Placental pericyte (primary cell): ENCODE results near the gene TPGS2.

- CAGE, long polyA plus RNA: no peak
These were observed 17.4 kb downstream of the INO80C start for GRCh38 chr18:35480034-35481020.

DNA sequence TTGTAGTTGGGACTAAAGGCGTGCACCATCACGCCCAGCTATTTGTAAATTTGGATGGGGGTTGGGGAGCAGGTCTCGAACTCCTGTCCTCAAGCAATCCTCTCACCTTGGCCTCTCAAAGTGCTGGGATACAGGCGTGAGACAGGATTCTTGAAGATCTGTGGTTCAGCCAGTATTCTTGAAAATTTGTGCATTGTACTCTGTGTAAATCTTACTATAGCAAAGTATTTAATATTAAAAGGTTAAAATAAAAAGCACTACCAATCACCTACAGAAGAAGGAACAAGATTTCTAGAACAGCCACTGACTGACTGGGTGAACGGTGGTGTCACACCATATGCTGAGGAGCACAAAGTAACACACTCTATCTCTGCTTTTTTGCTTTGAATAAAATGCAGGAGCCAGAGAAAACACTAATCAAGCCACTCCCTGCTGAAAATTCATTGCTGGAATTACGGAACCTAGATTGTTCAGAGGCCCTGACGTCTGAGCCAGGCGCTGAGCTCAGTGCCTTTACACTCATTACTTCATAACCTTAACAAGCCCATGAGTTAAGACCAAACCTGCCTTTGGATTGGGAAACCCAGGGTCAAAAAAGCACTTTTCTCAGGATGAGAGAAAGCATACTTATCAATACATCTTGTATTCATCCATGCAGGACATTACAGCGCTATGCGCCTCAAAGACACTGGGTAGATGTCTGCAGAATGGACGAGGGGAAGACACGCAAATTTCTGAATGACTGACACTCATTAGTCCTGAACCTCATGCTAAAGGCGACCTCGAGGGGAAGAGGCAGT, 891 bp downstream of the INO80C start:
- CAGE, long polyA plus RNA: no peak

GRCh38 chr18:35580517-35581658, 652 bp upstream of the GALNT1 start:
- CAGE, long polyA plus RNA: no peak

GRCh38 chr18:35654501-35654843, 72.9 kb downstream of the GALNT1 start:
- CAGE, long polyA plus RNA: no peak

- CAGE, long polyA plus RNA: no peak
These were observed 110.8 kb upstream of the C18orf21 start for GRCh38 chr18:35861372-35862366.

GRCh38 chr18:36160822-36161340, 26.4 kb upstream of the MOCOS start:
- CAGE, long polyA plus RNA: no peak

- CAGE, long polyA plus RNA: no peak
These were observed 11.8 kb upstream of the MOCOS start for GRCh38 chr18:36175329-36176037.

- CAGE, long polyA plus RNA: no peak
These were observed 160.2 kb downstream of the FHOD3 start for GRCh38 chr18:36457575-36458291.

DNA sequence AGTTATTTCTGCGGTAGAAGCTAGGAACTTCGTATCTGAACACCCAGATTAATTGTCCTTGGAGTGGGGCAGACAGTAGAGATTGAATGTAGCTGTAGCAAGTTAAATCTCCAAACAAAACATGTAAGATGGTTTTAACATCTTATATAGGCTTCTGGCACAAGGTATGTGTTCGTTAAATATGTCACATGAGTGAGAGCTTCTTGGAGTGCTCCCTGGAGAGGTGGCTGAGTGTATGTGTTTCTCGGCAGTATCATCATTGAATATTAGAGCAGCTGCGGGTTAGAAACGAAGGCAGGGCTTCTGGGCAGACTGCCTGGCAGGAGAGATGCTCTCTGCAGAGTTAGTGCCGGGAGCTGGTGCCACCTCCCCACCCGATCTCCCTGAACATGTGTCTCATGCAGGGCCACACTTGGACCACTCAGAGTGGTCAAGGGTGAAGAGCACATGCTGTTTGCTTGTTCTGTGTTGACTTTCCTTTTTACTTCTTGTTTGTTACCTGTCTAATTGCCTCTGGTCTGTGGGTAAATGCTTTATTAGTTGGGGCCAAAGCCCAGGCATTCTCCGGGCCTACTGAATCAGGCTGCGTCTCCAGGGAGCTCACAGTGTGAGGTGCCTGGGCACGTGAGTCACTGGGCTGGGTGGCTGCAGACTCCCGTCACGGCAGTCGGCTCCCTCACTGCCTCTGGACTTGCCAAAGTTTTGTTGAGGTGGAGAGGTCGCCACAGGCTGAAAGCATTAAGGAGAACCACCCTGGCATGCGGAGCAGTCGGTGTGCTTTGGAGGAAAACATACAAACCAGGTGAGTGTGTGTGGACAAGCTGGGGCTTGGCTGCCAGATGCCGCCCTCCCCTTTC, 246.6 kb downstream of the FHOD3 start:
- CAGE, long polyA plus RNA: no peak

DNA sequence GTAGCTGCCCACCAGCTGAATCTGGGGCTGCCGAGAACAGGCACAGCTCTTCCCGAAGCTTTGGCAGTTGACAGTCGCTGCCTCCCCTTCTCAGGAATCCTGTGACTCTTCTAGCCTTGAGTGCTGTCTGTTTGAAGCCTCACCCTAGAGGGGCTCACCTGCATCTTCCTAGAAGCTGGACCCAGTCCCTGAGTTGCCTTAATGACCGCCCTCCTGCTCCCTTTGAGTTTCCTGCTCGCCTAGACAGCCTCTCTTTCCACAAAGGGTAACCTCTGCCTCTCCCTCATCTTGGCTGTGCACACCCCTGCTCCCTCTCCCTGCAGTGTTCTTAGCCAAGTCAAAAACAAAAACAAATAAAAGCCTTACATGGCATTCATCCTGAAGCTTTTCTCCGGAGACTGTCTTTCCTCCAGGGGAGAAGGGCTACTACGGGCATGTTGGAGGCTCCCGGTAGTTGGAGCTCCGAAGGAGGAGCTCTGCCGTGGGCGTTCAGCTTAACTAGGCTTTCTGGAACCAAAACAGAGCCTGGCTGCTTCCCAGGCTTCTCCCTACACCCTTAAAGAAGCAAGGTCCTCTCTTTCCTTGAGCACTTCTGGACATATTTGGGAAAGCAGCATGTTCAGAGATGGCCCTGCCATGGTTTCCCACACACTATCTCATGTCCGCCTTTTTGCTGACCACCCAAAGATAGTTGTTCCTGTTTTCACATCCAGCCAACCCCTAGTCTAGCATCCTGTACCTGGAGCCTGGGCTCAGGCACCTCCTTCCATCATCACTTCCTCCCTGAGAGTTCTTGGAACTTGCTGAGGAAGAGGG, 104.2 kb downstream of the TPGS2 start:
- CAGE, long polyA plus RNA: no peak

GRCh38 chr18:36828715-36829317, at the start of gene TPGS2:
Gene TPGS2 (minus strand): TSS chr18:36829002.
- CAGE, long polyA plus RNA: no peak

DNA sequence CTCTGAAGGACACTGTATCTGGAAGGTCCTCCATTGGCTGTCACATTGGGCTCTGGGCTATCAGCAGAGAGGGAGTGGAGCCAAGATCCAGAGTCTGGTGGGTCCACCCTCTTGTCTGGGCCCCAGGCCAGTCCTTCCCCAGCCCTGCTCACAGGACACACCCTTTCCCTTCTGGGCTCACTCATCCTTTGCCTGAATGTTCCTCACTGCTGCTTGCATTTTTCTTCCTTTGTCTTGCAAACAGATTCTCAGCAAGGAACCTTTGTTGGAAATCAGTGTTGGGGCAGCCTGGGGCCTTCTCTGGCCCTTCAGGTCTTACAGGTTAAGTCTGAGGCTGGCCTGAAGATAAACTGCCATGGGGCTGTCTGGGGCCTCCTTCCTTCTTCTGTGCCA, 11.4 kb upstream of the CELF4 start:
- CAGE, long polyA plus RNA: no peak

- CAGE, long polyA plus RNA: no peak
These were observed 2078.9 kb upstream of the CELF4 start for GRCh38 chr18:39644440-39644903.

GRCh38 chr18:39701839-39702345, 2136.3 kb upstream of the CELF4 start:
- CAGE, long polyA plus RNA: no peak

GRCh38 chr18:42038754-42039186, 83.7 kb downstream of the PIK3C3 start:
- CAGE, long polyA plus RNA: no peak

DNA sequence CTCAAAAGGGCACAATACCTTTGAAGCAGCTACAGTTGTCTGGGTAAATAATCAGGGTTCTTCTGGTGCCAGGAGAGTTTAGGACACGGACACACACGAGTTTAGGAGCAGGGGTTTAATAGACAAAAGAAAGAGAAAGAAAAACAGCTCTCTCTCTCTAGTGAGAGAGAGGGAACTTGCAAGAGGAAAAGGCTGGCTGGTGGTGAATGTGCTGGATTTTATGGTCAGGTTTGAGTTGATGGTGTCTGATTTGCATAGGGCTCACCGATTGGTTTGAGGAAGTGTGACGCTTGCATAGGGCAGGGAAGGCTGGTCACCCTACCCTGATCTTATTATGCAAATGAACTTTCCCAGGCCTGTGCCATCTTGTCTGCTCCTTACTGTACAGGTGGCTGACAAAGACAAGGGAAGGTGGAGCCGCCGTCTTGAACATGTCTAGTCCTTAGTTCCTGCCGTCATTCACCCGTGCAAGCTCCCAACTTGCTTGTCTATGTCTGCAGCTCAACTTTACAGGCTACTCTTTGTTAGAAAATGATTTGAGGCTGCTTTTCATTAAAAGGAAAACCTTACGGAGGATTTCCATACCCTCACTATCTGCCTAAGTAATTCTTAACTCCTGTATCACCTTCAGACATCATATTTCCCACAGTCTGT, 408.8 kb downstream of the RIT2 start:
- CAGE, long polyA plus RNA: no peak

DNA sequence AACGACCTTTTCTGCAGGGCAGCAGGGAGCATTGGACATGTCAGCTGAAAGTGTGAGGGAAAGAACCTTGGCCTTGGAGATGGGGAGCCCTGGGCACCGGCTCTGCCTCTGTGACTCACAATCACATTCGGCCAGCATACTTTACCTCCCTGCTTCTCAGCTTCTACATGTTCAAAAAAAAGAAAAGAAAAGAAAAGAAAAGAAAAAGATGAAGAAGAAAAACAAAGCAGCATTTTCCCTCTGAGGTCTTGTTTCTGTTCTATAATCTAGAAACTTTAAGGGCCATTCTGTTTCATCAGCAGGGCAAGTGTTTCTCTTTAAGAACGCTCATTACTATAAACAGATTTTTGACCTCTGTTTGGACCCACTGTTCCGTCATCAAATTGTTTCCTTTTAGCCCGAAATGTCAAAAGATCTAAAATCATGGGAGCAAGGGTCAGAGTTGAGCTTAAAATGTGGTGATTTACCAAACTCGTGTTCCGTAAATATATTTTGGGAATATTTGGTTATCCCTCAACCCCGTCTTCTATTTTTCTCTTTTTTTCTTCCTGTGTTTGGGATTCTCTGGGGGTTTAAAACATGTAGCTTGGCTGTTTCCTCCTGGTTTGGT, 28.0 kb downstream of the SETBP1 start:
- CAGE, long polyA plus RNA: no peak

DNA sequence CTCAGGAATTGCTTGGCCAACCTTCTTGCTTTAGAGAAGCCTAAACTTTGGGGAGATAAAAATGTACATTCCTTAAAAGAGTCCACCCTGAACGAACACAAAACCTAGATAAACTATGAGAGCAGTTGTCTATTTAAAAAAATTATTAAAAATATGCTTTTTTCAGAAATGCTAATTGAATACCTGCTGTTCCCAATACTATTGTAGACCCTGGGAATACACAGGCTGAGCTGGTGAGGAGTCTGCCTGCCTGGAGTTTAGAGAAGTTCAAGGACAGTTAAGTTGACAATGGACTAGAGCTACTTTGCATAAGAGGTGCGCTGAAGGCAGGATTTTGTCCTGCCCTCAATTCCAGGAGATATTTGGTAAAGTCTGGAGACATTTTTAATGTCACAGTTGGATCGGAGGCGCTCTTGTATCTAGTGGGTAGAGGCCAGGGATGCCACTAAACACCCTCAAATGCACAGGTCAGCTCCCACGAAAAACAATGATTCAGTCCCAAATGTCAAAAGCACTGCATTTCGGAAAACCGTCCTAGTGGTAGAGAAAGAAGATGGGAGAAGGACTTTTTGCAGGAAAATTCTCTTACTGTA, 110.2 kb downstream of the SETBP1 start:
- CAGE, long polyA plus RNA: no peak

- CAGE, long polyA plus RNA: no peak
These were observed 145.6 kb downstream of the SETBP1 start for GRCh38 chr18:44826127-44826886.

GRCh38 chr18:45106596-45106864, 425.8 kb downstream of the SETBP1 start:
- CAGE, long polyA plus RNA: no peak